Kidney epithelial cell (primary cell): ENCODE measurements around a stretch of chr10.

DNA sequence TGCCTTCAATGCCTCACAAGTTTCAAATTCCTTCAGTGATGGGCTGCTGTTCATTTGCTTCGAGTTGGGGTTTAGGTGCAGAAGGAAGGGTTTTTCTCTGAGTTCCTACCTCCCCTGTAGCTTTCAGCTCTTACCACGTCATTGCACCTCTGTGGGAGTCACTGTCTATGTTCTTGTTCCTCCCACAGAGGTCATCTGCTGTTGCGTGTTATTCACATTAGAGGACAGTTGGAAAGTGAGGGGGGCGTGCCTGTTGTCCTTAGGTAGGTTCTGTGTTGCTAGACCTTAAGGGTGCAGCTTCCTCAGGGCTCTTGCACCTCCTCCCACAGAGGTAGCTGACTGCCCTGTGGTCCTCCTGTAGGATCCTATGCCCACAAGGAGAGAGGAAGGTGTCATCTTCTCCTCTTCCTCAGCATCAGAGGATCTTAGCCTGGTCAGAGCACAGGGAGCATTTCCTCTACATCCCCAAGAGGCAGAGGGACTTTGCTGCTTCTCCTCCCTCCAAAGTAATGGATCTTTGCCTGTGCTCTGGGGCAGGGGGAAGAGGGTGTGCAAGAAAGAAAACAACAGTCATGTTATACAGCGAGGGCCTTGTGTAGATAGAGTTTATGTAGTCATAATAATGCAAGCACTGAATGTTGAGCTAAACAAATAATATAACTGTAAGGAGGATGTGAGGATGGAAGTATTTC is 48.8 kb downstream of the MMRN2 start:
- RAMPAGE, long total RNA, result no peak
- RRBS, result no CpG with 5 or more reads among the region's 5 CpGs

- RAMPAGE, long total RNA, result no peak
- RRBS, result no CpG with 5 or more reads among the region's 20 CpGs
Observed at GRCh38 chr10:86965872-86967076, 2.0 kb upstream of the ADIRF start.

- RAMPAGE, long total RNA, result no peak
- RRBS, result no CpG with 5 or more reads among the region's 2 CpGs
Observed at GRCh38 chr10:86969712-86970076, 1.4 kb downstream of the ADIRF start.

DNA sequence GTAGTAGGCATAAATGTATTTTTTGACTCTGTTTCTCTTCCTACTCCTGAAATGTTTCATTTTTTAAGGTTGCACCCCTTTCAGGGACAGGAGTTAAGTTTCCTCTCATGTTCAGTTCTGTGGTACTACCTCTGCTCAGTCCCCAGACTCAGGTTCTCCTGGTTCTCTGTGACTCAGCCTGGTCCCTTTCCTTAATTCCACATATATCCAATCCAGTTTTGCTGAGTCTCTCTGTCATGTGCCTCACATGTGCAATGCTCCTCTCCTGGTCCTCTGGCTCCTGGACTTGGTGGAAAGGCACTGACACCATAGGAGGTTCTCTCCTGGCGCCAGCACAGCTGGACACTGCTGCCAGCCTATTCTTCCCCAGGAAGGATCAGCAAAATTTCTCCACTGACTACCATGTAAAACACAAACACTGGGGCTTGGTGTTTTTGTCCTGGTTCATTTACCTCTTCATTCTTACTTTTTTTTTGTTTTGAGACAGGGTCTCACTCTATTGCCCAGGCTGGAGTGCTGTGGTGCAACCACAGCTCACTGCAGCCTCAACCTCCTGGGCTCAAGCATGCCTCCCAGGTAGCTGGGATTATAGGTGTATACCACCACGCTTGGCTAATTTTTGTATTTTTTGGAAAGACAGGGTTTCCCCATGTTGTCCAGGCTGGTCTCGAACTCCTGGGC is 27.7 kb downstream of the GLUD1 start:
- RAMPAGE, long total RNA, result no peak
- RRBS, result no CpG with 5 or more reads among the region's 3 CpGs

- RAMPAGE, long total RNA, result no peak
- RRBS, result no CpG with 5 or more reads among the region's 1 CpG
Observed at GRCh38 chr10:87089211-87089530, 5.5 kb downstream of the GLUD1 start.

DNA sequence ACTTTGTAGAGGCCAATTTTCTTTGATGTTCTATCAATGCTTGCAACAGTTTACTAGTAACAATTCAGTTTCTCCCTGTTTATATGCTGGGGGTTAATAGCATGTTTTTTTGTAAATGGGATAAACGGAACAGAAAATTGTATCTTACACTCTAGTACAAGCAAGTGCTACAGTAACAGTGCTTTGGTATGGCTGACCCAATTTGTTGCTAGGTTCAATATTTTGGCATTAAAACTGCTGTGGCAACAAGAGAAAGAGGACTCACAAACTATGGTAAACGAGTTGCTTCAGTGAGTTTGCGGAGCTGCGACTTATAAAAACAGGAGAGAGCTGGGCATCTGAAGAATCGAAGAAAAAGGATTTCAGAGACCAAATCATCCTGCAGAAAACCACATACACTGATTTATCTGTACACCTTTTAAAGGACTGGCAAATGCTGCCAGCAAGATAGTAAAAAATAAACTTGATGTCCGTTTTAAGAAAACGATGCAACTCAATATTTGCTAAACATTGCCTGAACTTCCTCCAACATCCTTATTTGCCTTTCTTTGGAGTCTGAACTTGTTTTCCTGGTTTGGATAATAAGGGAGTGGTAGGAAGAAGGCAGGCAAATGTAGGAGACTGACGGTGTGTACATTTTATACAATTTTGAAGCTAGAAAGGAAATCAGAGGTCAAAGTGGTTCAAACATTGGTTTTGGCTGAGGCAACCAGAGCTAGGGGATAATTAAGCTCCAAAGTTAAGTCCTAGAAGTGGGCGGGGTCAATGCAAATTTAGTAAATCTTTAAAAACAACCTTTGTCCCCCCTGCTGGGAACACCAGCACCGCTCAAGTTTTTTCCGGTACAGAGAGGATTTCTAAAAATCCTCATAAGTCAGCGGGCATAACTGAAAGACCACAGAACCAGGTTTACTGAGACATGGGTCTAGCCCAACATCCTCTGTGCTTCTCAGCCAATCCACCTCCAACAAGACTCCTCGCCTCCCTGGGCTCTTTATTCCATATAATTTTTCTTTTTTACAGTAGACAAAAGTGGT is 2.0 kb downstream of the GLUD1 start:
- RAMPAGE, long total RNA, result no peak
- RRBS, result no CpG with 5 or more reads among the region's 13 CpGs

DNA sequence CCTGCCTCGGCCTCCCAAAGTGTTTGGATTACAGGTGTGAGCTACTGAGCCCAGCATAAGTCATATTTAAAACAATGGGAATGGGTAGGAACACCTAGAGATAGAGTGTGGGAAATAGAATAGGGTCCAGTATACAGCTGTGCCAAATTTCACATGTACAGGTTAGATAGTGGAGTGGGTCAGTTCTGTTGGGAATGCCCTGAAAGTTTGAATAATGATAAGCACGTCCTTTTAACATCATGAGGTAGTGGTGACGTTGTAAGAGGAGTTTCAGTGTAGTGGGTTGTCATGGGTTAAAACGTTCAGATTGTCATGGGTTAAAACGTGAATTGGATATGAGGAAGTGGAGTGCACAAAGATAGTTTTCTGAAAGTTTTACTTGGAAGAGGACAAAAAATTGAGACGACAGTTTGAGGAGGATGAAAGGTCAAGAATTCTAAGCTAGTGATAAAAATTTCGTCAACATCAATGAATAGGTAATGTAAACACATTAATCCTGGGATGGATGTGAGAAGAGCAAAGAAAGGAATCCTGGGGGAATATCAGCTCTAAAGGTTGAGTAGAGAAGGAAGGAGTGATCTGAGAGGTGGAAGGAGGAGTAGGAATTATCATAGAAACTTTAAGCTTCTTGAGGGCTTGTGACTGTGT is 20.4 kb downstream of the SHLD2 start:
- RAMPAGE, long total RNA, result no peak
- RRBS, result no CpG with 5 or more reads among the region's 7 CpGs

DNA sequence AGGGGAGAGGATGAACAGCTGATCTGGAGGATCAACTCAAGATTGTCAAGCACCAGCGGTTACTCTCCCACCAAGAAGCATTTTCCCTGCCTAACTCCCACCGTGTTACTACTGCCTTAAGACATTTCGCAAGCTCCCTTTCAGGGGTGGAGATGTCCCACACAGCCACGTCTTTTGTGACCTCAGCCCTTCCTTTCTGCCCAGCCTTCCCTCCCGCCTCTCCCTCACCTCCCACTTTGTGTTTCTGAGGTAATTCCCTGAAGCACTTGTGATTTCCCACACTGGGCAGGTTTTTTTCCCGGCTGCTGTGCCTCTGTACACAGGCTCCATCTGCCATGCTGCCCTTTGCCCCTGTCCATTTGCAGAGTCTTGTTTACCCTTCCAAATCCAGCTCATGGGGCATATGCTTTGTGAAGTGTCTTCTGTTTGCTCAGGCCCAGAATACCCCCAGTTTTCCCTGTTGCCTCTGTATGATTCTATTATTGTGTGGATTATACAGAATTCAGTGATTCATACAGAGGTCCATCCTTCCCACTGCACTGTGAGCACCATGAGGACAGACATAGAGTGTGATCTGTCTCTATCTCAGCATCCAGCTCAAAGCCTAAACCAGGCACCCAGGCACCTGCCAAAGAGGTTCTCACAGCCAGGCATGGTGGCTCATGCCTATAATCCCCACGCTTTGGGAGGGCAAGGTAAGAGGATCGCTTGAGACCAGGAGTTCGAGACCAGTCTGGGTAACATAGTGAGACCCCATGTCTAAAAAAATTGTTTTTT is 40.8 kb upstream of the PAPSS2 start:
- RAMPAGE, long total RNA, result no peak
- RRBS, result no CpG with 5 or more reads among the region's 9 CpGs

DNA sequence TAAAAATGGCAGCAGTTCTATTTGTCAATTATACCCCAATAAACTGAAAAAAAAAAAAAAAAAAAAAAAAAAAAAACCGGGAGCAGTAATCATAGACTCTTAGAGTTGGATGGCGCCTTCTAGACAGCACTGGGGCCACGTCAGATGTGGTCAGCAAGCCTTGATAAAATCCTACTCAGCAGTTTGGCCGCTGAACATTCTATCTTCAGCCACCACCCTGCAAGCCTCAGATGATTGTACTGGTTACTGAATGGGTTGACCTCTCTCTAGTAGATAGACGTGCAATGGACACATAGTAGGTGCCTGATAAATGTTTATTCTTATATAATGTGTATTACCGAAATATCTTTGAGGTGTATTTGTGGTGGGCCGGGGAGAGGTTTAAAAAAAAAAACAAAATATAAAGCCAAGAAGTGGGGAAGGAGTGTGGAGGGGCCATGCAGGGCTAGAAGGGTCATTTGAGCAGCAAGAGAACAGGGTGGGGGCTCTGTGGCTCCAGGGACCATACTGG is 1.1 kb downstream of the PAPSS2 start:
- RAMPAGE, long total RNA, result no peak
- RRBS, result no CpG with 5 or more reads among the region's 7 CpGs

DNA sequence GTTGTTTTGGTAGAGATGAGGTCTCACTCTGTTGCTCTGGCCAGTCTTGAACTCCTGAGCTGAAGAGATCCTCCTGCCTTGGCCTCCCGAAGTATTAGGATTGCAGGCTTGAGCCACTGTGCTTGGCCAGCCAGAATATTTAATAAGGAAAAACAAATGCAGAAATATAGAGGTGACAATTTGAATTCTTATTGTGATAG is 4.3 kb downstream of the PAPSS2 start:
- RAMPAGE, long total RNA, result no peak
- RRBS, result no CpG with 5 or more reads among the region's 1 CpG

GRCh38 chr10:87686079-87686697 is 26.5 kb downstream of the PAPSS2 start:
- RAMPAGE, long total RNA, result no peak
- RRBS, result no CpG with 5 or more reads among the region's 5 CpGs

- RAMPAGE, long total RNA, result no peak
- RRBS, result no CpG with 5 or more reads among the region's 6 CpGs
Observed at GRCh38 chr10:87691465-87692443, 32.1 kb downstream of the PAPSS2 start.

DNA sequence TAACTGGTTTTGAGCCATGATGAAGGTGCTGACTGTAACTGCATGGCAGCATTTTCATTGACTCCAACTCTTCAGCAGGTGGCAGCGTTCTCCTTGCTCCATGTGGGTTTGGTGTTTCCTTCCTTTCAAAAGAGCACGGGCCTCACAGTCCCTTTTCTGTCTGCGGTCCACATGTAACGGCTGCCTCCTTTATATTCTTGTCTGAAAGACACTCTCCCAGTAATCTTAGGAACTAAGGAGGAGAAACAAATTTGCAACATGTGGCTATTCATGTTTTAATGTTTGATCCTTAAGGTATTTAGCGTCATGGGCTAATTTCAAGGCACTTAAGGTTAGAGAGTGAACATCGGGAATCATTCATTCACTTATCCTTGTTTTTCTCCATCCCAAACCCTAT is 12.5 kb downstream of the KLLN start:
- RAMPAGE, long total RNA, result no peak
- RRBS, result no CpG with 5 or more reads among the region's 6 CpGs

GRCh38 chr10:87879843-87880581 is 16.6 kb downstream of the PTEN start:
- RAMPAGE, long total RNA, result no peak
- RRBS, result no CpG with 5 or more reads among the region's 3 CpGs

DNA sequence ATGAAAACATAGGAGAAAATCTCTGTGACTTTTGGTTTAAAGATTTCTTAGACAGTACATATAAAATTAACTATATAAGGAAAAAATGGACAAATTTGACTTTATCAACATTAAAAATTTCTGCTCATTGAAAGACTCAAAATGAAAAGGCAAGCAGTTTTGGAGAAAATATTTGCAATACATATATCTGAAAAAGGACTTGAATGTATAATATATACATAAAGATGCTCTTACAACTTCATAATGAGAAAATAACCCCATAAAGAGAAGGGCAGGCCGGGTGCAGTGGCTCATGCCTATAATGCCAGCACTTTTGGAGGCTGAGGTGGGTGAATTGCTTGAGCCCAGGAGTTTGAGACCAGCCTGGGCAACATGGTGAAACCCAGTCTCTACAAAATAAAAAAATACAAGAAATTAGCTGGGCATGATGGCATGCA is 56.8 kb downstream of the PTEN start:
- RAMPAGE, long total RNA, result no peak
- RRBS, result no CpG with 5 or more reads among the region's 1 CpG

DNA sequence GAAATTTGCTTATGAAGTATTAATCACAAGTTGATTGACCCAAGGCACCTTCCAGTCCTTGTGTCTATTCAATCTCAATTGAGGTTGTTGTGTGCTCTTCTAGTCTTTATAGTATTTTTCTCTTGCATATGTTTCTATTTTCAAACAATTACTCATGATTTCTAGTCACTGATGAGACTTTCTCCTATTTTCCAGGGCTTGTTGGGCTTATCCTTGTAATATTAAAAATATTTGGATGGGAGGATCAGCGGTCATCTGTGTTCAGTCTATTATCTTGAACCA is 154.3 kb downstream of the PTEN start:
- RAMPAGE, long total RNA, result no peak
- RRBS, result no CpG with 5 or more reads among the region's 1 CpG

- RAMPAGE, long total RNA, result no peak
- RRBS, result no CpG with 5 or more reads among the region's 4 CpGs
Observed at GRCh38 chr10:88062766-88063393, 199.5 kb downstream of the PTEN start.

GRCh38 chr10:88080049-88080582 is 216.7 kb downstream of the PTEN start:
- RAMPAGE, long total RNA, result no peak
- RRBS, result no CpG with 5 or more reads among the region's 3 CpGs

GRCh38 chr10:88232888-88233664 is 350.0 kb downstream of the RNLS start:
- RAMPAGE, long total RNA, result no peak
- RRBS, result no CpG with 5 or more reads among the region's 12 CpGs

- RAMPAGE, long total RNA, result no peak
- RRBS, result no CpG with 5 or more reads among the region's 6 CpGs
Observed at GRCh38 chr10:88991940-88992211, 1.3 kb downstream of the FAS start.